AG04449 (cell line): Measurements from ENCODE around the gene MRRF.

DNA sequence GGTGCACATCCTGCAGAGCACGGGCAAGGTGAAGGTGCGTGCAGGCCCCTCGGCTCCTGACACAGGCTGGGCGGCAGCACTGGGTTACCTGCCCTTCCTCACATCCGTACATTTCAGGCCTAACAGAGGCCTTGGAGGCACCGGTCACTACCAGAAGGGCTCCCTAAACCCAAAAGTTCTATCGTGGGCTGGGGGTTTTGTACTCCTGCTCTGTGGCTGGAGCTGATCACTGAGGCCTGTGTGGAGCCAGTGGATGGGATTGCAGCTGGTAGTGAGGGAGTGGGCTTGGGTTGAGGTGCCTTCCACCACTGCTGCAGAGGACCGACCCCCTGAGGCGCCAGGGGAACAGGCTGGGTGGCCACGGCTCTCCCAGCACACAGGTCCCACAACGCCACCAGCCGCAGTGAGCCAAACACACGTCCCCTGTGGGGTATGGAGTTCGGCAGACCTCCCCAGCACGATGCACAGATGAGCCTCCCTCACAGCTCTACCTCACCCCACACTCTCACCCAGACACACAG is 109.0 kb downstream of the DAB2IP start:
- RRBS: no CpG with 5 or more reads among the region's 15 CpGs

- RRBS: no CpG with 5 or more reads among the region's 7 CpGs
Measured at GRCh38 chr9:121902275-121902935, 190.7 kb downstream of the TTLL11 start.

DNA sequence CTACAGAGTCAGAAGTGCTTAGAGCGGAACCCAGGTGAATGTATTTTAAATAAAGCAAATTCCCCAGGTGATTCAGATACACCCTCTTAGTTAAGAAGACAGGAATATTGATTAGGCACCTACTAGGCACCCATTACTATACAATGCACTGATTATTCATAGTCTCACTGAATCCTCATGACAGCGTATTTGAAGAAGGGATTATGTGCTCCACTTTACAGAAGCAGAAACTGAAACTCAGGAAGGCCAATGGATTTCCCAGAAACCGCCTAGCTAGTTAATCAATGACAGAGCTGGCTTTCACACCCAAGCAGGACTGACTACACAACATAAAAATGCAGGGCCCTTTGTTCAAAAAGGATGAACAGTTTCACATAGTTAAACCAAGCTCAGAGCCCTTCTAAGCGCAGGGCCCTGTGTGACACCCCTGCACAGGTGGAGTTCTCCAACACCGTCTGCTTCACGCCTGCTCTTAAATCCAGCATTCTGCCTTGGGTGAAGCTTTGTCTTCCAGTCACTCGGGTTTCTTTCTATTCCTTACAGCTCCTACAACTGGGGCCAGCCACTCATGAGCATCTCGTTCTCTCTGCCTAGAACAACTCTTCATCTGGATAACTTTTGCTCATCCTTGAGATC is 117.2 kb downstream of the TTLL11 start:
- RRBS: no CpG with 5 or more reads among the region's 8 CpGs

GRCh38 chr9:121985952-121986442 is 107.1 kb downstream of the TTLL11 start:
- RRBS: no CpG with 5 or more reads among the region's 9 CpGs

DNA sequence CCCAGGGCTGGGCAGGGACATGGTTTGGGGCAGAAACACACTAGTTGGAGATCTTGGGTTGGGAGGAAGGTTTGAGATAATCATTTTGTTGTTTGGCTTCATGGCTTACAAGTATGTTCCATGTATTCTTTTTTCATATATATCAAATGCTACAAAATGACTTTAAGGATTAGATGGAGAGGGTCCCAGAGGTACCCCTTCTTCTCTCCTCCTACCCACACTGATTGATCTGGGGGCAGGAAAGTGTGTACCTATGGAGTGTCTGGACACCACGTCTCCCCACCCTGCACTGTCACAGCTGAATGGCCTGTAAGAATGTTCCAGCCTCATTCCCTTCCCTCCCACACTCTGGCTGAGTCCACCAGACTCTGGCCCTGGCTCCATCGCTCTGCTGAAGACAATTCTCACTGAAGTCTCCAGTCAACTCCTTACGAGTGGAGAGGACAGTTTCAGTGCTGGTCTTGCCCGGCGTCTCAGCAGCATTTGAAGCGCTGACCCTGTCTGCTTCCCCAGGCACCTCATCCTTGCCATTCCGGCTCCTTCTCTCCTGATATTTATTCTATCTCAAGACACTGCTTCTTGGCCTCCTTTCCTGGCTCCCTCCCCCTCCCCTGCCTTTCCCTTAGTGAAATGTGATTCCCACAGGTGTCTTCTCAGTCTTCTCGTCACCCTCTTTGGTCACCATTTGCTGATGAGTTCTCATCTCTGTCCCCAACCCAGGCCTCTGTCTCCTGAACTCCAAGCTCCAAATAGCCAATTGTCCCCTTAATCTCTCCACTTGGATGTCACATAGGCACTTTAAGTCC is 105.7 kb downstream of the TTLL11 start:
- RRBS: 99% methylated on average over 4 of the region's 8 CpGs

- RRBS: no CpG with 5 or more reads among the region's 12 CpGs
Measured at GRCh38 chr9:121987977-121988914, 104.9 kb downstream of the TTLL11 start.

DNA sequence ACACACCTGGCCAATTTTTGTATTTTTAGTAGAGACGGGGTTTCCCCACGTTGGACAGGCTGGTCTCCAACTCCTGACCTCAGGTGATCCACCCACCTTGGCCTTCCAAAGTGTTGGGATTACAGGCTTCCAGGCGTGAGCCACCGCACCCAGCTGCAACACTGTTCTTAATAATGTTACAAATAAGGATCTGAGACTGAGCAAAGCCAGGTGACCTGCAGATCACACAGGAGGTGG is 91.9 kb downstream of the TTLL11 start:
- RRBS: no CpG with 5 or more reads among the region's 4 CpGs

GRCh38 chr9:122126112-122126804 is 33.1 kb upstream of the TTLL11 start:
- RRBS: 3% methylated on average over 3 of the region's 37 CpGs

DNA sequence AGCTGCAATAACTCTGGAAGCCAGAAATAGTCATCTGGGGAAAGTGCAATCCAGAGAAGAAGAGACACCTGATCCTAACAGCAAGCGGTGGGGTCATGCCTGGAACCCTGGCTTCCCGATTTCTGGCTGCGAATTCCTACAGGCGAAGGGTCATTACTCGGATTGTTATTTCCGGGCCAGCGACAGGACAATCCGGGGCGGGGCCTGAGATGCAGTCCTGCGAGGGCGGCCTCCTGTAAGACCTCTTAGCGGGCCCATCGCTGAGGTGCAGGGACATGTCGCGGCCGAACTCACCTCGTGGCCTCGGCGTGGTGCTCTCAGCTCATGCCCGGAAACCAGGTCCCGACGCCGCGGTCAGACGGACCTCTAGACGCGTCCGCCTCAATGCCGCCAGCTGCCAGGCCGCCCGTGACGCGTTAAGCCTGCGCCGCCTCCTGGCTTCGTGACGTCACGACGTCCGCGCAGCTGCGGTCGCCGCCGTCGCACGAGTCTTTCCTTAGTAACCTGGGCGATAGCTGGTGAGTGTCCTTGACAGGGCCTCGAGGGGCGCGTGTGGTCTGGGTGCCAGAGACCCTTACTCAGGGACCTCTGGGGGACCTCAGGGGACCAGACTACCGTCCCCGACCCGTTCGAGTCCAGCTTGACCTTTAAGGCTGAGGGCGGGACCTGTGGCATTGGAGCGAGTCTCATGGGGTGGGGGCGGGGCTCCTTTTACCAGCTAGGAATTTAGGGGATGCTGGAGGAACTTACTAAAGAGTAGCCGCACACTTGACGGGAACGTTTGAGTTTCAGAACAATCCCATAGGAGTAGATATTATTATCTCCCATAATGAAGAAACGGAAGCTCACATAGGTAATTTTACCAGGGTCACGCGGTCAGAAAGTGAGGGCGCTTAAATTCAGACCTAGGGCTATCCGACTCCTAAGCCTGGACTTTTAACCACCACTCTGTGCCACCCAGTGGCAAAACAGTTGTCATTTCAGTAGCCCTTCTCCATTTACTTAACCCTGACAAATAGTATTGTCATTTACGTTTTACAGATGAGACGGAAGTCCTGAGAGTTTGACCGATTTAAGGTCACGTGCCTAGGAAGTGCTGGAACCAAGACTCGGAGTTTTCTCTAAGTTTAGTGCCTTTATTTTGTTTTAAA is at the start of gene MRRF:
Gene MRRF (plus strand): TSS at position 462 of the 1,151 bp plus-strand sequence.
- RRBS: no CpG with 5 or more reads among the region's 71 CpGs

GRCh38 chr9:122405925-122406786 is 35.3 kb downstream of the PTGS1 start:
- RRBS: 56% methylated on average over 11 of the region's 62 CpGs

GRCh38 chr9:122903695-122903902 is 1.6 kb downstream of the RC3H2 start:
- RRBS: no CpG with 5 or more reads among the region's 4 CpGs

DNA sequence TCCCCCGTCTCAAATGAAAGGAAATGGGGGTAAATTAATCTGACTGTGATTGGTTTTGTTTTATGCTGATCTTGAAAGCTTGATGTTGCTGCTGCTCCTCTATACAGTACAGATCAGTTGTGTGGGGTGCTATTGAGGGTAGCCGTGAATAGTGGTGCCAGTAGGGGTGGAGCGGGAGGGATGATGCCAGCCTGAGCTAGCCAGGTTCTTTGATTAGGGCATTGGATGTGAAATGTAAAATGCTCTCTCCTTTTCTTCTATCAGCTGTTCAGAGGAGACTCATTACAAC is 384 bp downstream of the GPR21 start:
- RRBS: no CpG with 5 or more reads among the region's 3 CpGs

GRCh38 chr9:123041895-123042480 is 8.5 kb downstream of the GPR21 start:
- RRBS: no CpG with 5 or more reads among the region's 1 CpG

DNA sequence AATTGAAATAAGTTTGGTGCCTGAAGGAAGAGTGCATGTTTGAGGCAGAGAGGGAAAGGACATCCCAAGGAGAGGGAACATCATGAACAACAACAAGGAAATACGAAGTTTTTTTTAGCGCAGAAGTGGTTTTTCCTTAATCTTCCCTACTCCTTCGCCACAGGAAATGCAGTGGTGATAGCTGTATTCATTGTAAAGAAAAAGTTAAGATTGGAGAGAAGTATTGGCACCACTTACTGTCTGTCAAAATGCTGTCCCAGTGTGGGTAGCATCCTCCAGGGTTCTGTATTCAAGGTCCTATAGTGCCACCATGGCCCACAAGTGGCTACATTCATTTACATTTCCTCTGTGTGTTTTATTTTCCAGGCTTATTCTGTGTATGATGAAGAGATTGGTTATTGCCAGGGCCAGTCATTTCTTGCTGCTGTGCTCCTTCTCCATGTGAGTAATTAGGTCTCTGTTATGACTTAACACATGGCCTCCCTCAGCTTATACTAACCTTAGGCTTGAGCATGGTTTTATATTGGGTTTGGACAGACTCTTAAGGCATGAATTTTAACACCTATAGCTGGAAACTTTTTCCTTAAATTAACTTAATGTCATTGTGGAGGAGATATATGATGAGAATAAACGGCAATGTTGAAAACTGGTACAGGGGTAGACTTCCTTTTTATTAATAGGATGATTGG is 36.7 kb downstream of the GPR21 start:
- RRBS: no CpG with 5 or more reads among the region's 4 CpGs

DNA sequence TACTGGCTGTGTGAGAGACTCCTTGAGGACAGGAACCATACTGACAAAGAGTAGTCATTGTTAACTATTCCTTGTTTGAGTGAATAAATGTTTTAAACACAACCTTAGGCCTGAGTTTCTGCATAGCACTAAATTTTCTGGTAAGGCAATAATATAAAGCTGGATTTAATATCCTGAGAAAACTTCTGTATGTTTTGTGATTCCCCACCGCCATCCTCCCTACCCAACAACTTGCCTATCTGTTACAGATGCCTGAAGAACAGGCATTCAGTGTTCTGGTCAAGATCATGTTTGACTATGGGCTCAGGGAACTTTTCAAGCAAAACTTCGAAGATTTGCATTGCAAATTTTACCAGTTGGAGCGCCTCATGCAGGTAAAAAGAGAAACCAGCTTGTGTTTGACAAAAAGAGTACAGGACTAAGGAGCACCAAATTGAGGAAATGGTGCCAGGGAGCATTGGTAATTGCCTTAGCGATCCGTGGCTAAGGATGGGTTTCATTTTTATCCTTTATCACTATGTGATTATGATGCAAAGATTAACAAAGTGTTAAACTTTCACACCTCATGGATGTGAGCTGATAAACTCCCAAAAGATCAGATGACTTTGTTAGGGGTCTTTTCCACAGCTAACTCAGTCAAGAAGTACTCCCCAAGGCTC is 40.0 kb downstream of the GPR21 start:
- RRBS: no CpG with 5 or more reads among the region's 5 CpGs

- RRBS: no CpG with 5 or more reads among the region's 7 CpGs
Measured at GRCh38 chr9:123090182-123090697, 56.8 kb downstream of the GPR21 start.

- RRBS: no CpG with 5 or more reads among the region's 1 CpG
Measured at GRCh38 chr9:123097563-123097963, 64.1 kb downstream of the GPR21 start.

DNA sequence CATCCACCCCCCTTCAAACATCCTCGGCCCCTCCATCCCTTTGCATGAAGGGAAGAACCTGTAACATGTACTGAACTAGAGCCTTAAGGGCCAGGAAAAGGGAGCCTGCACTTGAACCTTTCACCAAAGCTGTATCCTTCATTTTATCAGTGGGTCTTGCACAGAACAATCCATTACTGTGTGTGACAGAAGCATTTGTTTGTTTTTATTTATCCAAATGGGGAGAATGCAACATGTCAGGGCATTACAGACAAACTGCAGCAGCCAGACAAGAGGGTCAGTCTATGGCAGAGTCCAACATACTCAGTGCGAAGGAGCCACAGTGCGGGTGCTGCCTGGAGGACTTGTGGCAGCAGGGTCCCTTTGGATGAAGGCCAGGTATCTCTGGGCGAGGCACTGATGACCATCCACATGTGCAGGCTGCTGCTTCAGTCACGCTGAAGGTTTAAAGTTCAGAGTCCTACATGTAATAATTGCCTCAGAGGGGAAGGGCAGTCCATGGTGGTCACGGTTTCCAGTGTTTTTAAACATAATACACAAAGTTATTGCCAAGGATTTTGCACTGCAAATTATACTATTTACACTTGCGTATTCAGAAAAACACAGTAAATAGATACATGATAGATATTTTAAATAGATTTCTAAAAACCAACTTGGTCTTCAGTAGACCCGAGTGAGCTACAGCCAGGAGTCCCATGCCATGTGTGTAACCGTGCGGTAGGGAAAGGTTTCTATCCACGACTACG is 76.0 kb downstream of the GPR21 start:
- RRBS: no CpG with 5 or more reads among the region's 12 CpGs

GRCh38 chr9:123122565-123123128 is 89.2 kb downstream of the GPR21 start:
- RRBS: no CpG with 5 or more reads among the region's 5 CpGs

DNA sequence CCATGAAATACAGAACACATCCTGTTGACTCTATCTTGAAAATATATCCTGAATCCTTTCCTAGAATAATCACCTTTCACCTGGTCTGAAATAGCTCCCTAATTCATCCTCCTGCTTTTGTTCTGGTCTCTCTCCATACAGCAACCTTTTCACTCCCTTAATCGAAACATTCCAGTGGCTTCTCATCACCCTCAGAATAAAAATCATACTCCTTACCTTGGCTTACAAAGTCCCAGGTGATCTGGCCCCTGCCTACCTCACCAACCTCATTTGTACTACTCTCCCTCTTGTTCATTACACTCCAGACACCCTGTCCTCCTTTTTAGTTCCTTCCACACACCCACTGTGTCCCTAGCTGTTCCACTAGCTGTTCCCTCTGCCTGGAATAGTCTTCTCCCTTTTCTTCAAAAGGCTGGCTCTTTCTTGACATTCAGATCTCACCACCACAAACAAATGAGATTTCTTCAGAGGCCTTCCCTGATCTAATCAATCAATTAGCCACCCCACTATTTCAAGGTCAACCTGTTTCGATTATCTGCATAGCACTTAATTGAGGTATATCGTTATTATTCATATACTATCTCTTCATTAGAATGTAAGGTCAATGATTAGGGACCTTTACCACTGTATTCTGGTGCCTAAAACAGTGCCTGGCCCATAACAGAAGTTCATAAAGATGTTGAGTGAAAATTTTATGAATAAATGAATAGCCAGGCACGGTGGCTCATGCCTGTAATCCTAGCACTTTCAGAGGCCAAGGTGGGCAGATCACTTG is 26.5 kb downstream of the STRBP start:
- RRBS: no CpG with 5 or more reads among the region's 4 CpGs